Diencephalon (tissue), 2 donors: ENCODE measurements around a stretch of chr7.

DNA sequence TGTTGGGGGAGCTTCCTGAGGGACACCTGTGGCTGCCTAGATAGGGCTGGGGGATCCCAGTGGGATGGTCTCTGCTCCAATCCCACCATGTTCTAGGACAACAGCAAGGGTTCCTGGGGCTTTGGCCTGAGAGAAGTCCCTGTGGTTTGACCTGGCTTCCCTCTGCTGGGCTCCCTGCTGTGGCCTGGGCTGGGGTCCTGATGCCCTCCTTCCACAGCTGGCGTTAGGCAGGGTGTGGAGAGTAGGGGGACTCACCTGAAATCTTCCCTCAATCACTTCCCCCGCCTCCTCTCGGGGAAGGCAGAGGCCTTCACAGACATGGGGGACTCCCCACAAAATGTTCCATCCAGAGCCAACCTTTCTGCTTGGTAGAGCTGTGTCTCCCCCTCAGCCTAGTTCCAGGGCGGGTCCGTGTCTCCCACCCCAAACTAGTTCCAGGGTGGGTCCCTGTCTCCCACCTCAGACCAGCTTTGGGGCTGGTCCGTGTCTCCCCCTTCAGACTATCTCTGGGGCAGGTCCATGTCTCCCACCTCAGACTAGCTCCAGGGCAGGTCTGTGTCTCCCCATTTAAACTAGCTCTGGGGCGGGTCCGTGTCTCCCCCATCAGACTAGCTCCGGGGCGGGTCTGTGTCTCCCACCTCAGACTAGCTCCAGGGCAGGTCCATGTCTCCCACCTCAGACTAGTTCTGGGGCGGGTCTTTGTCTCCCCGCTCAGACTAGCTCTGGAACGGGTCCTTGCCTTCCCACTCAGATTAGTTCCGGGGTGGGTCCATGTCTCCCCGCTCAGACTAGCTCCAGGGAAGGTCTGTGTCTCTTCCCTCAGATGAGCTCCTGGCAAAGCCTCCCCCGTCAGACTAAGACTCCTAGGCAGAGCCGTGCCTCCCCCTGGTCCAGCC lies 2.2 kb downstream of the PVRIG start:
- RAMPAGE, long total RNA = no peak

DNA sequence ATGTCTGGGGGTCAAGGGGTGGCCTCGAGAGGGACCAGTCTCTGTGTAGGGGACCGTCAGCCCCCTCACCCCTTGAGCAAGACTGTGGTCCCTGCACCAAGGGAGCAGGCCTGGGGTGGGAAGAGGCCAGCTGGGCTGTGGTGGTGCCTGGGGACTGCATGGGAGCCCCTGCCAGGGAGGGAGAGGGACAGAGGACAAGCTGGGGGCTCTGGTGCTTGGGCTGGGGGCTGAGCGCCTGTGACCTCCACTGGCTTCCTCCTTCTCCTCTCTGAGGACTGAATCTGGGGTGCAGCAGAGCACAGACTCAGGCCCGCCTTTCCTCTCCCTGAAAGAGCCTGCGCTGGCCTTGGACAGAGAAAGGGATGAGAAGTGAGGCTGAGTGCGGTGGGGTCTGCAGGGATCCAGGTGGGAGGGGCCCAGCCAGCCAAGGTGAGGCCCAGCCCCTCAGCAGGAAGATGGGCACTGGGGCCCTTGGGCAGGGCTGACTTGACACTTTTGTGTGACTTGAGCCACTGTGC lies 691 bp upstream of the PILRB start:
- RAMPAGE, long total RNA = no peak

DNA sequence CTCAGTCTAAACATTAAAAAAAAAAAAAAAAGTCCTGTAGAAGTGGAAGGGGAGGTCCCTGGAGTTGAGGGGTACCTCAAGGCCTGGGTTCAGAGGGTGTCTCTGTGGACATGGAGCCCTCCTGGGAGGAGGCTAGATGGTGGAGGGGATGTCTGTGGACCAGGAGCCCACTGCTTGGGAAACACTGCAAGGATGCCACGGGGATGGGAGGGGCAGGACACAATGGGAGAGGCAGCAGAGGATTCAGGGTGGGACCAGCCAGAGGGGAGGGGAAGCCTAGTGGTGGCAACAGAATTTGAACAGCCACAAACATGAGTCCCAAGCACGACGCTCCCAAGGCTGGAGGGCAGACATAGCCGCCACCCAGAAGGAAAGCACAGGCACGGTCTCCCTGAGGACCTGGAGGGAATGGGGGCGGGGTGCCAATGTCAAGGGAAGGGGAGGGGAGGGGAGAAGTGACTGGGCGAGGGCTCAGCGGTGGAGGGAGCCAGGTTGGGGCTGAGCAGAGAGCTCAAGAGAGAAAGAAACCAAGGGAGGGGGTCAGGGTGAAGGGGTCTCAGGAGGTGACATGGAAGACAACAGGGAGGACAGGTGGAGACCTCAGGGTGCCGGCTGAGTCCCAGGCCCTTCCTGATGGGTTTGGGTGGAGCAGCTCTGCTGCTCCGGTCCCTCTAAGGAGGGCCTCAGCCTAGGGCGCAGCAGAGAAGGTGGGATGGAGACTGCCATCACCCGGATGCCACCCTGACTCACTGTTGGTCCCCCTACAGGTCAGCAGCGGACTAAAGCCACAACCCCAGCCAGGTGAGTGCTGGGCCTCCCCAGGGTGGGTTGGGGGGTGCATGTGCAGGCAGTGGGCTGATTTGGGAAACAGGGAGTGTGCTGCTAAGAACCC lies 24.1 kb downstream of the PILRA start:
- RAMPAGE, long total RNA = no peak

- RAMPAGE, long total RNA = no peak
Observed at GRCh38 chr7:100432659-100433229, 3.1 kb downstream of the MEPCE start.

DNA sequence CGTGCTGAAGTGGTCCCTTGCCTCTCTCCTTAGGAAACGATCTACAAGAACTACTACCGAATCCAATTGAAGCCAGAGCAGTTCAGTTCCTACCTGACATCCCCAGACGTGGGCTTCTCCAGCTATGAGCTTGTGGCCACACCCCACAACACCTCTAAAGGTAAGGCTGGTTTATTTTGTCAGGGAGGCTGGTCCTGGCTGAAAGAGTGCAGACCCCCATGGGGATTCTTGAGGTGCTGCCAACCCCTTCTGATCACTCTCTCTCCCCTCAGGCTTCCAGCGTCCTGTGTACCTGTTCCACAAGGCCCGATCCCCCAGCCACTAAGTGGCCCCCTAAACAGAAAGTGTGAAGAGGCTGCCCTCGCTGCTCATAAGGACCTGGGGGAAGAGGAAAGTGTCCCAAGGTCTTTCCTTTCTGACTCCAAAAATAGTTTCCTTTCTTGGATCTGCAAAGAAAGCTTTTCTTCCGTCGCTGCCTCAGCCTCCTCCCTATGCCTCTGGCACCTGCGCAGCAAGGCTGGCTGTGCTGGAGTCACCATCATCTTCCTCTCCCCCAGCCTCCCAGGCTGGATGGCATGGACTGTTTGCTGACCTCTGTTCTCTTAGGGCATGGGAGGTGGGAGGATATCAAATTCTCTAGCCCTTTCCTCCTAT lies 2.9 kb downstream of the PPP1R35 start:
- RAMPAGE, long total RNA = no peak

GRCh38 chr7:100444308-100445148 lies 8.2 kb upstream of the PPP1R35 start:
- RAMPAGE, long total RNA = no peak

GRCh38 chr7:100465710-100467084 lies 2.1 kb upstream of the SPACDR start:
- RAMPAGE, long total RNA = start-site peak on the plus strand at chr7:100466805-100466898, 33 and 26 reads in 2 replicates

DNA sequence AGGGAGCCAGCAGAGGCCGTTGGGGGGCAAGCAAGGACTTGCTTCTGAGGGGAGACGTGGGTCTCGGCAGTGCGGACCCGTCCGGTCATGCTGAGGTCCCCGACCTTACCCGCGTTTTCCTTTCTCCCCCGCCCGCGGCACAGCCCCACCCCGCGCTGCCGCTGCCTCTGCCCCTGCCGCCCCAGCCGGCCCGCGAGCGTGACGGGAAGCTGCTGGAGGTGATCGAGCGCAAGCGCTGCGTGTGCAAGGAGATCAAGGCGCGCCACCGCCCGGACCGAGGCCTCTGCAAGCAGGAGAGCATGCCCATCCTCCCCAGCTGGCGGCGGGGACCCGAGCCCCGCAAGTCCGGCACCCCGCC lies 9.8 kb downstream of the NYAP1 start:
- RAMPAGE, long total RNA = no peak

DNA sequence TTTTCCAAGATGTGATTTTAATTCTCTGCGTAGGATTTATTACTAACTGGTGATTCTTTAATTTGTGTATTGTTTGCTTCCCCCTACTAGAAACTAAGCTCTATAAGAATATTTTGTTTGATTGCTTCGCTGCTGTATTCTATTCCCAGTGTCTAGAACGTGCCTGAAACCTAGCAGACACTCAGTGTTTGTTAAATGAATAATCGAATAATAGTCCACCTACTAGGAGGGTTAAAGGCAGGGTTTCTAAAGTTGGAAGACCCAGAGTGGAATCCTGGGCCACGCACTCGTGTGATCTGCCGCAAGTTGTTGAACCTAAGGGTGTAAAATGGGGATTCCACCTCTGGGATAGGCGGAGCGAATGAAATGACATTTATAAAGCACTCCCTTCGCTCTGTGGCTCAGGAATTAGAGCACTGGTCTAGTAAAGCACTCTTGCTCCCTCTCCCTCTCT lies 713 bp upstream of the AGFG2 start:
- RAMPAGE, long total RNA = no peak

GRCh38 chr7:100563833-100564228 lies 9.9 kb downstream of the SAP25 start:
- RAMPAGE, long total RNA = no peak

- RAMPAGE, long total RNA = no peak
Observed at GRCh38 chr7:100572557-100572892, 1.2 kb downstream of the SAP25 start.

DNA sequence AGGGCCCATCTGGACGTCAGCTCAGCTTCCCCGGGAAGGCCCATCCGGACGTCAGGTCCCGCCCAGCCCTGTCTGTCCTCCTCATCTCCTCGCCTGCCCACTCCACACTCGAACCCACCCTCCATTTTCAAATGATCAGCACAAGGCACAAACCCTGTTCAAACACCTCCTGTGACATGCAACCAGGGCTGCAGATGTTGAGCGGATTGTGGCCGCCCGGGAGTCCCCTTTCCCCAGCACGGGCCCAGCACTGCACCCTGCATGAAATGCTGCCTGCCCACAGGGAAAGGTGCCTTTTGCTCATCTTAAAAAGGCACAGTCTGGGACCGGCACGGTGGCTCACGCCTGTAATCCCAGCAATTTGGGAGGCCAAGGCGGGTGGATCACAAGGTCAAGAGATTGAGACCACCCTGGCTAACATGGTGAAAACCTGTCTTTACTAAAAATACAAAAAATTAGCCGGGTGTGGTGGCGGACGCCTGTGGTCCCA lies 5.3 kb upstream of the SAP25 start:
- RAMPAGE, long total RNA = no peak

DNA sequence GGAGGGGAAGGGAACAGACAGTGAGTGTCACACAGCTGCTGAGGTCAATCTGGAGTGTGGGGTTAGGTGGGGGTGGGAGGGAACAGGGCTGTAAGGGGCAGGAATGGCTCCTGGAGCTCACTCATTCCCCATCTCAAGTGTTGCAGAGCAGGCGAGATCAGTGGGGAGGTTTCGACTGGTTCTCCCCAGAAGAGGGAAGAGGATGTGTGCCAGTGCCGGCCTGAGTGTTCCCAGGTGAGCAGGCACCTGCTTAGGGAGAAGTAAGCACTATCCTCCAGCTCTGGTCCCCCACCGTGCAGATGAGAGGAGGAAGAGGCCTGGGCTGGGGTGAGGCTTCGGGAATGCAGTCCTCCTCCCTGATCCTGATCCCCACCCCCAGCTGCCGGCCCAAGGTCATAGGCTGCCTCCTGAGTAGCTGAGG lies 1.4 kb downstream of the LRCH4 start:
- RAMPAGE, long total RNA = no peak

DNA sequence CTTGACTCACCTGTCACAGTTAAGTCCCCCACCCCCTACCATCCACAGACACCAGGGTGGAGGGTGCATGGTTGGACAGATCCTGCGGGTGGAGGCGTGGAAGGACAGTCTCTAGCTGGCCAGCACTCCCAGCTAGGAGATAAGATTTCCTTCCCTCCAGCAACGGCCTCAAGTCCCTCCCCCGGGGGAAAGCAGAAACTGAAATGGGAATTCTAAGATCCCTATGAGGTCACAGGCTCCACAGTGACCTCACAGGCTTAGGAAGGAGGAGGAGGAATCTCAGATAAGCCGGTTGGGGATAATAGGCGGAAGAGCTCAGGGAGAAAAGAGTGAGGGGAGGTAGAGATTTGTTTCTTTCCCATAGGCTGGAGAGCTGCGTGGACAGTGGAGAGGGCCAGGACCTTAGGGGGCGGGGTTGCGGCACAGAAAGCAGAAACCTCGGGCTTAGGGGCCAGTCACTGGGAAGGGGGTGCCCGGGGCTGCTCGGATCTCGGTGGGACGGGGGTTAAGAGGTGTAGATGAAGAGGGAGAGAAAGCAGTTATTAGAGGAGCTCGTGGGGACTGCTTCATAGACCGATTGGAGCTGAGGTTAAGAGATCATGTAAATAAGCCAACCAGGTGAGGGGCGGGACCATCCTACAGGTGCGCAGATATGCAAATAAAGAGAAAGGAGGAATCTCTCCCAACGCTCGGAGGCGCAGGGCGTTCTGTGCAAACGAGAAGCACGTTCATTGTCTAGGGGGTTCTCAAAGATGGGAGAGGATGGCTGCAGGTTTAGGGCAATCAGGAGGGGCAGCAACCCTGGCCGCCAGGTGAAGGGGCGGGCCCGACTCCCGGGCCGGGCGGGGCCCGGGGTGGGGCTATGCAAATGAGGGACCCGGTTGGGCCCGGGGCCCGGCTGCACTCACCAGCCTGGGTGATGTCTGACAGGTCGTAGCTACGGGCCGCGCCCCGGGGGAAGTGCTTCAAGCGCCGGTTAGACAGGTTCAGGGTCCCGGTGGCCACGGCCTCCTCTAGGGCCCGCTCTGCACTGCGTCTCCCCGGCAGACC lies 631 bp downstream of the LRCH4 start:
- RAMPAGE, long total RNA = no peak

DNA sequence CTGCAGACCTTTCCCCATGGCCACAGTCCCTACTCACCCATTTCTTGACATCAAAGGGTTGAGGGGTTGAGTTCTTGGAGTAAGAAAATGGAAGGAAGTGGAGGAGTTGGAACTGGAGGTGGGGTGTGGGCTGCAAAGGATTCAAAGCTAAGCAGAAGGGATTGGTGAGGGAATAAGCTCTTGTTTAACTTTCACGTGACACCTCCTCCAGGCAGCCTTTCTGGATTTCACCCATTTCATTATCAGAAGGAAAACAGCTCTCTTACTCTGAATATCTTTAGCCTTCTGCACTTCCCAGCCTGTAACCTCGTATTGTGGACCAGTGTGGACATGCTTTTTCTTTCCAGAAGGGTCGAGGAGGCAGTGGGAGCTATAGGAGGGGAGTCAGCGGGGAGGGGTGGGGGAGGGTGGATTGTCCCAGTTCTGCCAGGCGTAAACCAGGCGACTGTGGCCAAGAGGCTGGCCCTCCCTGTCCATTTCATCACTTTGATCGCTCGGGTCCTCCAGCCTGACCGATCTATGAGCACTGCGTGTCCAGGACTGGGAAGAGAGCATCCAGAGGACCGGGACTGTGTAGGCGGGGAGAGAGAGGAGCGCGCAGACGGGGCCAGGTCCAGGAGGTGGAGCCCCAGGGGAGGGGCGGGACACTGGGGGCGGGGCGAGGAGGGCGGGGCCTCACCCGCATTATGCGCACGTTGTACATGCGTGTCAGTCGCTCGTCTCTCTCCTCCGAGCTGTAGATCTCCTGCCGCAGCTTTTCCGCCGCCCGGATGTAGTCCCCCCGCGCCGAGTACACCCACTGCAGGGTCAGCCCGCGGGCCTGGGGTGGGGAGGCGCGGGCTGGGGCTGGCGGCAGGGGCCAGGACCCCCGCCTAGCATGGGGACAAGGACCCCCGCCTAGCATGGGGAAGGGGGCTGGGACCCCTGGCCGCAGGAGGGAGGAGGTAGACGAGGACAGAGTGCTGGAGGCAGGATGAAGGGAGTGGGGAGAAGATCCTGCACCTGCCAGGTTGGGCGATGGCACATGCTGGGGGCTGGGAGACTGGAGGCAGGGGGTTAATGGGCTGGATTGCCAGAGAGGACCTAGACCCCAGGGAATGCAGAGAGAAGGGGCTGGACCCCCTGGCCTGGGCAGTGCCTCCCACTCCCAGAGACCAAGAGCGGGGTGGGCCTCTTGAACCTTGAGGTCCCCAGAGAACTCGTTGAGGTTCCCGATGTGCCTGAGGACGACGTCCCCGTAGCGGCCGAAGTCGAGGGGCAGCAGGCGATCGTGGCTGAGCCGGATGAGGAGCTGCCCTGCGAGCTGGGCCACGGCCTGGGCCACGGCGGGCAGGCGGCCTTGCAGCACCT lies 14.2 kb downstream of the MOSPD3 start:
- RAMPAGE, long total RNA = no peak

DNA sequence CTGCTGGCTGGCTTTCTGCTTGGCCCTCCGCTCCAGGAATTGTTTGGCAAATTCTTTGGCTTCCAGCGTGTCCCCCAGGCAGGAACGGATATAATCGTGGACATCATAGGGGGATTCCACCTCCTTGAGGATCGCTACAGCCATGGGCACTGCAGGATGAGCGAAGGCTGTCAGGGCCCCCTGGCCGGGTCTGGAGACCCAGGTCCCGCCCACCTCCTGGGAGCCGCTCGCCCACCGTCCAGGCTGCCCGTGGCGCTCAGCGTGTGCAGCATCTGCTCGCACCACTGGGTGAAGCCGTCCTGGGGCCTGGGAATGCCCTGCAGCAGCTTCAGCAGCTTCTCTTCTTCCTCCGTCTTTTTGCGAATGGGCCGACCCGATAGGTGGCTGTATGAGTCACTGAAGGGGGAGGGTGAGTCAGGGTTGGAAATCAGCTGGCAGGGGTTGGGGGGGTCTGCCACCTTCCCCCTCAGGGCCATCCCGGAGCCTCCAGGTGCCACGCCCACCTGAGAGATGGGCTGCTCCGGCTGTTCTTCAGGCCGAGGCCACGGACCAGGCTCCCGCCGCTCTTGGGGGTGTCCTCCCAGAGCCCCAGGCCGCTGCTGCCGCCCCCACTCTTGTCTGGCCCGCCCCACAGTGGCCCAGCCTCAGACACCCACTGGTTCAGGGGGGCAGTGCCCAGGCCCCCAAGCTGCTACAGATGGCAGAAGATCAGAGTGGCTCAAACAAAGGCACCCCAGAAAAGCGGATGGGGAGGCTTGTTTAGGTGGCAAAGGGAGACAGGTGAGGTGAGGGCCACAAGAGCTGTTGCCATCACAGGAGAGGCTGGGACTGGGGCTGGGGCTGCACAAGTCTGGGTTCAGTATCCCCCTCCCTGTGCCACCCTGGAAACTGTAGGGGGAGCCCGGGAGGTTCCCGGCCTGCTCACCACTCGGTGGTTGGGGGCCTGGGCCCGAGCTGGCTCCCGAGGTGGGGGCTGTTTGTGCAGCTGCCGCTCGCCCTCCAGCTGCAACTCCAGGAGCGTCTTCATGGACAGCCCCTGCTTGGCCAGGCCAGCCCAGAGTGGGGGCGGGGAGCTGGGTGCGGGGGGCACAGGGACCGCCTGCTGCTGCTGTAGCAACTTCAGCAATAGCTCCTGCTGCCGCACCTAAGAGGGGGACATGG lies 8.9 kb downstream of the GNB2 start:
- RAMPAGE, long total RNA = no peak

- RAMPAGE, long total RNA = no peak
Observed at GRCh38 chr7:100687166-100688361, 6.5 kb downstream of the GIGYF1 start.

GRCh38 chr7:100720922-100721729 lies 858 bp downstream of the EPO start:
- RAMPAGE, long total RNA = no peak

- RAMPAGE, long total RNA = no peak
Observed at GRCh38 chr7:100813762-100814288, 13.5 kb downstream of the EPHB4 start.

DNA sequence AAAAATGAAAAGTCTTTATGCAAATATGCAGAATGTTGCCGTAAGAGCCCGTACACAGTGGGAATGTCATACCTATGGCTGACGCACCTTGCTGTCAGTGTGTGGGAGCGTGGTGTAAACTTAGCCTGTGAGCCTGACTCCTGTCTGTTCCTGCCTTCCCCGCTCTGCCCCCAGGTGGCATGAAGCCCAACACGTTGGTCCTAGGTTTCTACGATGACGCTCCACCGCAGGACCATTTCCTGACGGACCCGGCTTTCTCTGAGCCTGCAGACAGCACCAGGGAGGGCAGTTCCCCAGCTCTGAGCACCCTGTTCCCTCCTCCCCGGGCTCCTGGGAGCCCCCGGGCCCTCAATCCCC lies 1.7 kb upstream of the TRIP6 start:
- RAMPAGE, long total RNA = no peak